Bronchus fibroblast of lung (primary cell): ENCODE measurements around the genes ETV3L, OR10R2, OR10Z1 and PYHIN1.

GRCh38 chr1:156862961-156863662, 2.4 kb downstream of the NTRK1 start:
- RAMPAGE, long total RNA, result no peak

DNA sequence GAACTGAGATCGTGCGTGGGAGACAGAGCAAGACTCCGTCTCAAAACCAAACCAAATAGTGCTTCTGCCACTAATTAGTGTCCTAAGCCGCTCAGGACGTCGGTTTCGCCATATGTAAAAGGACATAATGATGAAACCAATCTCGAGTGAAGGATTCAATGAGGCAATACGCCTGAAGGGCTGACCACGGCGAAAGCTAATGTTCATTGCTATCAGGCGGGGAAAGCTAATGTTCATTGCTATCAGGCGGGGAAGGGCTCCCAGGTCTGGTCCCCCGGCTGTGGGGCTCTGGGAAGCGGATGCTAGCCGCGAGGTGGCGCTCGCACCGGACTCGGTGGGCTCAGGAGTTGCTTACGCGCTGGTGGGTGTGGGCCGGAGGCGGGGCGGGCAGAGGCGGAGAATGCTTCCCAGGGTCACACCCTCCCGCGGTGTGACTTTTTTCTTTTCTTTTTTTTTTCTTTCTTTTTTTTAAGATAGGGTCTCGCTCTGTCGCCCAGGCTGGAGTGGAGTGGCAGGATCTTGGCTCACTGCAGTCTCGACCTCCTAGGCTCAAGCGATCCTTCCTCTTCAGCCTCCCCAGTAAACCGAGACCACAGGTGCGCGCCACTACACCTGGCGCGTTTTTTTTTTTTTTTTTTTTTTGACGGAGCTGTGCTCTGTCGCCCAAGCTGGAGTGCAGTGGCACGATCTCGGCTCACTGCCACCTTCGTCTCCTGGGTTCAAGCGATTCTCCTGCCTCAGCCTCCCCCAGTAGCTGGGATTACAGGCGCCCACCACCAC, 1.2 kb upstream of the PEAR1 start:
- RAMPAGE, long total RNA, result no peak

DNA sequence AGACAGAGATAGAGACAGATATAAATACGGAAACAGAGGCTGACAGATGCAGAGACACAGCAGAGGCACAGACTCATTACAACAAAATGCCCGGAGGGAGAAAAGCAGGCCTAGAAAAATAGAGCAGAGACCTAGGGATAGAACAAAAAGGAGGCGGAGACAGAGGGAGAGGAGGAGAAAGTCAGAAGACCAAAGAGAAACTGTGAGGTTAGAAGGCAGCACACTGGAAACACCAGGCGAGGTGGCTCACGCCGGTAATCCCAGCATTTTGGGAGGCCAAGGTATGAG, 2.0 kb downstream of the PEAR1 start:
- RAMPAGE, long total RNA, result no peak

DNA sequence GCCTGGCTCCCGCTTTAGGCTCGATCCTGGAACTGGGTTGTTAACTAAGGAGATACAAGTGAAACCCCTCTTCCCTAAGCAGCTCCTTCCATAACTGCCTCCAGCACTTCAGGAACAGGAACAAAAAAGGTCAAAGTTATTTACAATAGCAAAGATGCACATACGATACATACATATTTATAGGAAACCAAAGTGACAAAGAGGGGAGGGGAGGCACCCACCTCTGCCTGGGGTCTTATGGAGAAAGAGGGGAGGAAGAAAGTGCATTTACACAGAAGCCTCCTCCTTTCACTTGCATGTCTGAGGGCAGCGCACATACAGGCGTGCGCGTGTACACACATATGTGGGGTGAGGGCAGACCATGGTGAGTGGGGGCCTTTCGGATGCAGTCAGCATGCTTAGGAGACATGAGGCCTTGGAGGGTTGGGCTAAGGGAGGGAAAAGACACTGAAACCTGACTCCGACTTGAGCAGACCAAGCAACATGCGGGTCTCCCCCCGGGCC, 15.0 kb downstream of the LRRC71 start:
- RAMPAGE, long total RNA, result no peak

- RAMPAGE, long total RNA, result no peak
Observed at GRCh38 chr1:156972546-156973278, 52.3 kb downstream of the LRRC71 start.

GRCh38 chr1:156985814-156986435, 59.6 kb downstream of the ARHGEF11 start:
- RAMPAGE, long total RNA, result no peak

DNA sequence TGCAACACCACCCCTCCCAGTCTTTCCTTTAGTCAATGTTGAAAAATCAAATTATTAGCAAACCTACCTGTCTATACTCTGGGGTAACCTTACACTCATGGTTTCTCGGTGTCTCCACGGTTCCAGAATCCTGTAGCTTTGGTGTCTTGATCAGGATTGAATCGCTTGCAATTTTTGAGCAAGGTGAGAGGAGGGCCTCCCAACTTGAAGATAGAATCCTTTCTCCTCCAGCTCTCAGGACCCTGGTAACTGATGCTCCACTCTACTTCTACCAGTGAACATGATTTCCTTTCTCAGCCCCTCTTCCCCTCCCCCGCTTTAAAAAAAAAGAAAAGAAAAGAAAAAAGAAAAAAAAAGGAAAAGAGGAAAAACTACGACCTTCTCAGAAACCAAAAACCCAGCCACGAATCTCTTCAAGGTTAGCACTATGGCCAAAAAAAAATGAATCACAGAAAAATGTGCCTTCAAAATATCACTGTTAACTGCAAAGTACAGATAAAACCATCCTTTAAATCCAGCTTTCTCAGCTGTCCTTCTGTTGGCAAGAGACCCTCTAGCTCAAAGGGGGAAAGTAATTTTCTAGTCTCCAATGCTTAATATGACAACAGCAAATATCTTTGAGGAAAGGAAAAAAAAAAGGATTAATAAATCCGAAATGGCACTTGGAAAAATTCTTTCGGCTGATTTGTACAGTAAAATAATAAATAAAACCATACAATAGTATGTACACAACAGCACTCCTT, 1.1 kb downstream of the ARHGEF11 start:
- RAMPAGE, long total RNA, result no peak

DNA sequence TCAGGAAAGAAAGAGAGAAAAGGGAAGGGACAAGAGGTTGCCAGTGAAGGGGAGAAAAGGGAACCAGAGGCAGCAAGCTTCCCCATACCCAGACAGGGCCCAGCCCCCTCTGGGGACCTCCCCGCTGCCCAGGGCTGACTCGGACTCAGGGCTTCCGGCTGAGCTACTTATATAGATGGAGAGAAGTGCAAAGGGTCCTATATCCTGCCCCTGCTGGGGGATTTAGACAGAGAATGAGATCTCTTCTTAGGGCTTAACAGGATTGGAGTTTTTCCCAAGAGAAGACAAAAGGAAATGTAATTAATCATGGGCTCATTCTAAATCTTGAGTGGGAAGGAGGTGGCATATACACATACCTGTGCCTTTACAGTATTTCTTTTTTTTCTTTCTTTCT, at the start of gene ETV3L:
Gene ETV3L (minus strand): TSS at position 145 of the 394 bp plus-strand sequence.
- RAMPAGE, long total RNA, result no peak

- RAMPAGE, long total RNA, result no peak
Observed at GRCh38 chr1:157249156-157249360, 110.9 kb upstream of the ETV3 start.

DNA sequence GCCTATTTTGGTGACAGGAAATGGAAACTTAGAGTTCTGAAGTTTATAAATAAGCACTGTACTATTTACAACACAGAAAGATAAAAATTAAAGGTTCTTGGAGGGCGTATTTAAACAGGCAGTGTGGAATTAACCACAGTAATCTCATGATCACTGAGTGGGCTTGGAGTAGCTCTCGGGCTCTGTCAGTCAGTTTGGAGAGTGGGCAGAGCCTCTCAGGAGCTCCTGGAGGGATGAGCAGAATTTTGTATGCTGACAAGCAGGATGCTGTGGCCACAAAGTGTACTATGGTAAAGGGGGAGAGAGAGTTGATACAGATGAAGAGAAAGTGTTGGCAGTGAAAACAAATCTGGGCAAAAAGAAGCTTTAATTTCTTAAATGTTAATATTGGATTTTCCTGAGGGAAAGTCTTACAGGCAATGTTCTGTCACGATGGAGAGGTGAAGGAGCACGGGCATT, 10.3 kb upstream of the FCRL5 start:
- RAMPAGE, long total RNA, result no peak

GRCh38 chr1:157709744-157710334, 9.3 kb upstream of the FCRL3 start:
- RAMPAGE, long total RNA, result no peak

DNA sequence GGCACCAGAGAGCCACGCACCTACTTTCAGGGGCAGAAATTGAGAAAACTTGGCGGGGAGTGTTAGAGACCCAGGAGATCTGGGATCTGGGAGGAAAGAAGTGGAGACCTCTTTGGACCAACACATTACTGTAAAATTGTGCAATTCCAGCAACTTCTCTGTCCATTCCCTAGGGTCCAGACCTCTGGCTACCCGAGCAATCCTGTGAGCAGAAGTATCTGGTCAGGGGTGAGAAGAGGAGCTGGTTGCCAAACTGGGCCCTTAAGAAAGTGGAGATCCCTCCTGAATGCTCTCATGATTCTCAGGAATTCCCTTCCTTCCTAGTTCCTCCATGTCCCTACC, 1.3 kb upstream of the KIRREL1 start:
- RAMPAGE, long total RNA, result no peak

DNA sequence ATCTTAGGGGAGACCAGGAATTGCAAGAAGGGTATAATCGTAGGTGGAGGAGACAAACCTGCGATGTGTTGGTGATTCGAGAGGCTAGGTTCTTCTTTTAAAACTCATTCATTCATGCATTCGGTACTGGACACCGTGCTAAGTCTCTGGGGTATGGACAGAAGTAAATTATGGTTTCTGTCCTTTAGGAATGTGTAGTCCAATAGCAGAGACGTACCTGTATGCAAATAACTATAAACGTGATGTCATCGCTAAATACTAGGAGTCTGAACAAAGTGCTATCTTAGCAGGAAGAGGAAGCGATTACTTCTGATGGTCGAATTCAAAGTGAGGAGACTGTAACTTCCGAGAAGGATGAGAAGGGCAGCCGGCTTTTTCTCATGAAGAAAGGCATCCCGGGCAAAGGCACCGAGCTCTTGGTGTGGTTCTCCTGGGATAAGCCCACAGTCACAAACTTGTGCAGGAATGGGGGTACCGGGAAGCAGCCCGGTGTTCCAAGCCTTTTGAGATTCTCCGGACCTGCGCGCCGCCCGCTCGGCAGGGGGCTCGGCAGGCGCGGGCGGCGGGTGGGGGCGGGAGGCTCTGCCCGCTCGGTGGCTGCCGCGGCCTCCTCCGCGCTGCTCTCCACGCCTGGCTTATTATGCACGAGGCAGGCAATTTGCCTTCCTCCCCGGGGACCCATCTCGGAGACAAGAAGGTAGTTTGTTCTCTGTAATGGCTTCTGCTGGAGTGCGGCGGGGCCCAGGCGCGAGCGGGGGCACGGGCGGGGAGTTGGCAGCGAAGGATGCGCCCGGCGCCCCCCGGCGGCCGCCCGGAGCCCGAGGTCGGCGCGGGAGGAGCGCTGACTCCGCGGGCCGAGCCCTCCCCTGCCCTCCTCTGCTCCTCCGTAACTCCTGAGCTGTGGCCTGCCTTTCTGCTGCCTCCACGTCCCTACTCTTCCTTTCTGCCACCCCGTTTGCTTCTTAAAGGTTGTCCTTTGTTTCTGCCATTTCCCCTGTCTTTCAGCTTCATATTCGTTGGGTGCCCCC, 14.9 kb downstream of the SMIM42 start:
- RAMPAGE, long total RNA, result no peak

DNA sequence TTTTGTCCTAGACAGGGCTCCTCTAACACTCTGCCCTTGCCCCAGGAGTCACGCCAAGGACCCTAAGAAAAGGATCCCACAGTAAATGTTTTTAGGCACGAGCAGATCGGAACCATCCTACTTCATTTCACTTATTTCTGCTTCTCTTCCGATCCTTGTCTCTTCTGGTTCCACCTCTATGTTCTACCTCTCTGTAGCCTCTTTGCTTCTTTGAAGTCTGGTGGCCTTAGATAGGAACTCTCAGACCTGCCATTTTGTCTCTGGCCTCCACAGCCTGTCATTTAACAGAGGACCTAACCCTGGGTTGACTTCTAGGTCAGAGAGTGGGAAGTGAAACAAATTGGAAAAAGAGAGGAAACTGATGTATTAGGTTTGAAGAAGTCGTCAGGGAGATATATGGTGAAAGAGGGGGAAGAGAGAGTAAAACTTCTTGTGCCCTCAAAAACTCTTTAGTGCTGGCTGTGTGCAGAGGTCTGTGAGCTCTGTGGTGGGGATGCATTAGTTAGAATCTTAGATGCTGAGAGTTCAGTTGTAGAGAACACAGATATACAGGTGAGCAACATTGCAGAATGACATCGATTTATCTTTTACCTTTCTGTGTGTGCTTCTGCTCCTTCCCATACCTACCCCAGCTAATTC, 22.4 kb upstream of the SMIM42 start:
- RAMPAGE, long total RNA, result no peak

DNA sequence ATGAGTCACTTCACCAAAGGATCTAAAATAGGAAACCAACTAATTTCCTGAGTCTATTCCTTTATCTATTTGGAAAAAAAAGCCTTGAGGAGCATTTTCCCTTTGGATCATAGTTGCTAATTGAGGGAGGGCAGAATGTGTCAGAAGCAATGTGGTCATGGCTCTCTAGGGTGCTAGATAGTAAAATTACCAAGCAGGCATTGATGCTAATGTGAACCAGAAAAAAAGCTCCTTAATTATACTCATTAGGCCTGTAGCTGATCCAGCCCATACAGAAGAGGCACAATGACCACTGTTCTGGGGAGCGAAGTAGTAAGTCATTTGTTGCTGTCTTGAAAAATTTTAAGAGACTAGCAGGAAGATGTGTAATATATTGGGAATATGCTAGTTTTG, at the start of gene OR10R2:
Gene OR10R2 (plus strand): TSS at position 180 of the 393 bp plus-strand sequence.
- RAMPAGE, long total RNA, result no peak

DNA sequence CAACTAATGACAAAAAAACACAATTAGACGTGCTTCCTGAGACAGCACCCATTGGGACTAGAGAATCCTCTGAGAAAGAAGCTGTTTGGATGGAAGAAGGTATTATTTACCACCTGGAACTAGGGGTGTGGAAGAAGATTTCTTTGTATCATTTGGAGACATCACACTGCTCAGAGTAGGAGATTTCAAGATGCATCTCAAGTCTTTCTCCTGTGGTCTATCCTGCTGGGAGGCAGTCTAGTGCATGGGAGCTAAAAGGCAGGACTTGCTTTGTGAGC, at the start of gene OR10Z1:
Gene OR10Z1 (plus strand): TSS at position 173 of the 278 bp plus-strand sequence.
- RAMPAGE, long total RNA, result no peak

- RAMPAGE, long total RNA, result no peak
Observed at GRCh38 chr1:158730915-158731403, 10.4 kb upstream of the OR6K3 start.

DNA sequence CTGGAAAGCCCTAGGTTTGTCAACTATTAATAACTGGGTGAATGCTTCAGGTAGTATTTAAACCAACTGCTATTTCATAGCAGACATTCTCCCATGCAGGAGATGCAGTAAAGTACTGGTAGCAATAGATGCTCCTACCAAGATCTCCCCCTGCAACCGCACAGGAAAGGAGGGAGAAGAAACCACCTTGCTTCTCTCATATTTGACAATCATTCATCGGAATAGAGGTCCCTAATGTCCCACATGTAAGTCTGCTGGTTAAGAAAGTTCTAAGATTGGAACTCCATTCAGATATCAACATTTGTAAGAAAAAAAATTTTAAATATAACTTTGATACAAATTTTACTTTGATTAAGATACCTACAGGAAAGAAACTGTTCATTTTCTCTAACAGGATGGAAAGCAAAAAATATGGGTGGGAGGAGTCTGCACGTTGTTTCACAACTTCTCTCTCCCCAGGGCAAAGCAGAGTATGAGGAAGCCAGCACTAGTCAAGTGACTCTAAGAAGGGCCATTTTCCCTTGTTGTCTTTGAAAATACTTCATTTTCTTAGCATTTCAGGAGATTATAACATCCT, at the start of gene PYHIN1:
Gene PYHIN1 (plus strand): TSS at position 468 of the 577 bp plus-strand sequence.
- RAMPAGE, long total RNA, result no peak

DNA sequence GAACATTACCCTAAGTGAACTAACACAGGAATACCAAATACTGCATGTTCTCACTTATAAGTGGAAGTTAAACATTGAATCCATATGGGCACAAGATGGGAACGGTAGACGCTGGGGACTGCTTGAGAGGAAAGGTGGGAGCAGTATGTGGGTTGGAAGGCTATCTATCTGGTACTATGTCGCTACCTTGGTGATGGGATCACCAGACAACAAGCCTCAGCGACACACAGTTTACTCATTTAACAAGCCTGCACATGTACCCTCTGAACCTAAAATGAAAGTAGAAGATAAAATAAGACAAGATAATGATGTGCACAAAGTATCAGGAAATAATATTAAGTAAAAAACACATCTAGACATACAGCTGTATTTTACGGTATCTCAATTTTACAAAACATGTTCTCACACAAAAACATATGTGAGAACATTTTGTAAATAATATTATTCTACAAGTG, 855 bp downstream of the PYHIN1 start:
- RAMPAGE, long total RNA, result no peak

DNA sequence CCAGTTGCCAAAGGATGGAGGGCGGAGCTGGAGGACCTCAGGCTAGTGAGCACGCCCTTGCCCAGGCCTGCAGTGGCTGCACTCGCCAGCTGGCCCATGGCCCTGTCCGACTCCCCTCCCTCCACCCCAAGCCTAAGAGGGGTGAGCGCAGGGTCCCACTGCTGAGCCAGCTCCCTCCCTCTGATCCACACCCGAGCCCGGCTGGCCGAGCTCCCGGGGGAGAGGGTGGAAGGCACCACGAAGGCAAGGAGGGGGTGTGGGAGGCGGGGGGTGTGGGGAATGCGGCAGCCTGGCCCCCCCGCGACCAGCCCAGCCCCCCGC, 234 bp upstream of the CADM3 start:
- RAMPAGE, long total RNA, result no peak